Islet of Langerhans (tissue), 1 donor: ENCODE measurements around the gene PLLP.

DNA sequence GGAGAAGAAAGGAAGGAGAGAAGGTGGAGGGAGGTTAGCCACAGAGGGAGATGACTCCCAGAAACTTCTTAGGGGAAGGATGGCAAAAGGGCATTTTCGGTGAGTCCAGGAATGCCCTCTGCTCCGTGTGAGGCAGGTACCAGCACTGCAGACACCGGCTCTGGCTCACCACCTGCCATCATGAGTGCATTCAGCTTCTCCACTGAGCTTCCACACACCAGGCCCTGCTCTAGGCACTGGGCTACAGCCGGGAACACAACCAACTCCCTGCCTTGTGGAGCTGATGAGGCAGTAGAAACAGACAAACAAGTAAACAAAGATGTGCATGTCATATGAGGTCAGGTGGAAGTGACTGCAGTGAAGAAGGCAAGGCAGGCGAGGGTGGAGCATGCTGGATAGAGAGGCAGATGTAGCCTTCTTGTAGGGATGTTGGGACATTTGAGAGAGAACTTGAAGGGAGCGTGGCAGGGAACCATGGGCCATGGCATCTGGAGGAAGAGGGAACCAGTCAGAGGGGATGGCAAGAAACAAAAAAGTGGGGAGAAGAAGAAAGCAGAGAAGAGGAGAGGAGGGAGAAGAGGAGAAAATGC, 4.9 kb downstream of the NLRC5 start:
- RRBS = 77% methylated on average over 2 of the region's 6 CpGs

DNA sequence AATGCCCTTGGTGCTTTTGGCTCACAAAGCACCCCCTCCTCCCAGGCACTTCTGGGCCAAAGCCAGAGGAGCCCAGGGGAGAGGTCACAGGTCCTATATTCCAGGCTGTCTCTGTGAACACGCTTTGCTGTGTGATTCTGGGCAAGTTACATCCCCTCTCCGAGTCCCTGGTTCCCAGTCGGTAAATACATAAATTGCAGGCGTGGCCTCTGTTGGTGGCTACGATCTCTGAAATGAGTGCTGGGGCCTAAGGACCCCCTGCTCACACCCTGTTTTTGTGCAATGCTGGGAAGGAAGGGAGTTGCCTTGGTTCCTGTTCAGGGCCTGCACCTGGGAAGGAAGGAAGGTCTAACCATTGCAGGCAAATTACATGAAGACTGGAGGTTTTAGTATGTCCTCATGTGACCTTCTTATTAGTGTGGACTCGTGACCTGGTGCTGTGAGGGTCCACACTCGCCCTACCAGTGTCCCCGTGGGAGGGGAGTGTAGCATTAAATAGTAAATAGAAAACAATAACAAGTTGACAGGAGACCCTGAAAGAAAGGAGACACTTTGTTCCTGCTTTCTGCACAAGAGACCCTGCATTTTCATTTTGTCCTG, 49.7 kb upstream of the CPNE2 start:
- RRBS = no CpG with 5 or more reads among the region's 8 CpGs

- RRBS = no CpG with 5 or more reads among the region's 14 CpGs
Measured at GRCh38 chr16:57045635-57046284, 46.6 kb upstream of the CPNE2 start.

DNA sequence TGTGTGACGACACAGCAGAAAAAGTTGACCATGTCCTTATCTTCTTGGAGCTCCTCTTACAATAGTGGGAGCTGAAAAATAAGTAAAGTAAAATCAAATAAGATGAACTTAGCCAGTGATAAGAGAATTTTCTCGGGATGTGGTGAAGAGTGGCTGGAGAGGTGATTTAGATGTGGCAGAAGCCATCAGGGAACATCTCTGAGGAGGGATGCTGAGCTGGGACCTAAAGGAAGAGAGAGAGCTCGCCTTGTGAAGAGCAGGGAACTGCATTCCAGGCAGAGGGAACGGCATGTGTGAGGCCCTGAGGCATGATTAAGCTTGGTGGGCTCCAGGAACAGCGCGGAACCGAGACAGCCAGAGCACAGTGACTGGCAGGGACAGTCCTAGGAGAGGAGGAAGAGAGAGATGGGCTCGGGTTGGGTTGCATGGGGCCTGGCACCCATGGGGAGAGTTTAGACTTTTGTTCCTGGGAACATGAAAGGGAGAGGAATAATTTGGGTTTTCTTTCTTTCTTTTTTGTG, 39.3 kb upstream of the CPNE2 start:
- RRBS = no CpG with 5 or more reads among the region's 8 CpGs

GRCh38 chr16:57062161-57062810, 30.1 kb upstream of the CPNE2 start:
- RRBS = no CpG with 5 or more reads among the region's 12 CpGs

DNA sequence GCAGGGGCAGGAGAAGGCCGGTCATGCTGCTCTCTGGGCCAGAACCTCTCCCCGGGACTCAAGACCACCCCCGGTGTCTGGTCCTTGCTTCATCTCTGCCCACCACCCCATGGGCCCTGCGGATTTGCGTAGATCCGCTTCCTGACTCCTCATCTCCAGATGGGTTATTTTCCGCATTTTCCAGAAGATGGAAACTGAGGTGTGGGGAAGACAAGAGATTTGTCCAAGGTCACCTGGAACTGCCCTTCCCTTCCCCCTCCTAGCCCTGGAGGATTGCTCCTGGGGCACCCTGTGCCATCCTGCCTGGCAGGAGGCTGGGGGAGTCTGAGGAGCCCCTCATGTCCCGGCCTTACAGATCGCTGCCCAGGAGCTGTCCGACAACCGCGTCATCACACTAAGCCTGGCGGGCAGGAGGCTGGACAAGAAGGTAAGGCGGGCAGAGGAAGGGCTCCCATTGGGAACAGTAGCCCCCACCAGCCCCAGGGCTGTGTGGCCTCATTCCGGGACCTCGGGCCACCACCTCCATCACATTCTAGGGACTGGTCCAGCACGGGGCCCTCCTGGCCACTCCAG, 24.8 kb downstream of the CPNE2 start:
- RRBS = no CpG with 5 or more reads among the region's 17 CpGs

GRCh38 chr16:57125457-57126074, 33.2 kb downstream of the CPNE2 start:
- RRBS = no CpG with 5 or more reads among the region's 9 CpGs

GRCh38 chr16:57141794-57142488, 43.9 kb downstream of the PSME3IP1 start:
- RRBS = no CpG with 5 or more reads among the region's 13 CpGs

DNA sequence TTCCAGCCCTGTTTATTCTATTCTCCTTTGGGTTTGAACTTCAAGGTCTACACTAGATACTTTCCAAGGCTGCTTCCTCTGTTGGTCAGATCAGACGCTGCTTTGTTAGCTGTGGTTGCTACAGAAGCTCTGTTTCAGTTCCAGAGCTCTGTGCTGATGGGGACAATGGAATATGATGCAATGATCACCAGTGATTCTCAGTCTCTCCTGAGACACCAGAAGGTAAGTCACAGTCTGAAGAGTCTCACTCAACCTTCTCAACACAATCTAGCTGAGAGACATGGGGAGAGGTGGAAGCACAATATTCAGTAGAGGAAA, 33.7 kb downstream of the PSME3IP1 start:
- RRBS = no CpG with 5 or more reads among the region's 1 CpG

- RRBS = no CpG with 5 or more reads among the region's 2 CpGs
Measured at GRCh38 chr16:57181438-57181840, 4.4 kb downstream of the PSME3IP1 start.

GRCh38 chr16:57187093-57187865, 1.1 kb downstream of the RSPRY1 start:
- RRBS = no CpG with 5 or more reads among the region's 19 CpGs

- RRBS = 4% methylated on average over 39 of the region's 127 CpGs
Measured at GRCh38 chr16:57284120-57285374, at the start of gene PLLP. Gene PLLP, minus strand, starts transcription at chr16:57284672.

GRCh38 chr16:57304011-57304656, 19.7 kb upstream of the PLLP start:
- RRBS = no CpG with 5 or more reads among the region's 5 CpGs

GRCh38 chr16:57316342-57317414, 32.2 kb upstream of the PLLP start:
- RRBS = no CpG with 5 or more reads among the region's 9 CpGs

DNA sequence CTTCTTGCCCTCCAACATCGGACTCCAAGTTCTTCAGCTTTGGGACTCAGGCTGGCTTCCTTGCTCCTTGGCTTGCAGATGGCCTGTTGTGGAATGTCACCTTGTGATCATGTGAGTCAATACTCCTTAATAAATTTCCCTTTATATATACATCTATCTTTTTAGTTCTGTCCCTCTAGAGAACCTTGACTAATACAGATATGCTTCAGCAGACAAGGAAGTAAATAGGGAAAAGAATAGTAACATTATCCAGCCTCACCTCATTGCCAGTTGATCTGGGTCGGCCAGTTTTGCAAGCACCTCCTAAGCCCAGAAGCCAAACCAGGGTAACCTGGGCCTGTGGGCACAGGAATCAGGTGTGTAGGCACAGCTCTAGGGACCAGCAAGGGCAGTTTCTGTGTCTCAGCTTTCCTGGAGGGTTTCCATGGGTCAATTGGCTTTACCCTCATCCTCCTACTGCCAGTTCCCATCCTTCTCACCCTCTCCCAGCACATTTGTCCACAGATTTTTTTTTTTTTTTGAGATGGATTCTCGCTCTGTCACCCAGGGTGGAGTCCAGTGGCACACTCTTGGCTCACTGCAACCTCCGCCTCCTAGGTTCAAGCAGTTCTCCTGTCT, 11.8 kb upstream of the CCL17 start:
- RRBS = no CpG with 5 or more reads among the region's 4 CpGs

- RRBS = 96% methylated on average over 5 of the region's 38 CpGs
Measured at GRCh38 chr16:57517986-57518920, 18.1 kb downstream of the CCDC102A start.

GRCh38 chr16:57627368-57627940, 976 bp upstream of the ADGRG1 start:
- RRBS = no CpG with 5 or more reads among the region's 11 CpGs

DNA sequence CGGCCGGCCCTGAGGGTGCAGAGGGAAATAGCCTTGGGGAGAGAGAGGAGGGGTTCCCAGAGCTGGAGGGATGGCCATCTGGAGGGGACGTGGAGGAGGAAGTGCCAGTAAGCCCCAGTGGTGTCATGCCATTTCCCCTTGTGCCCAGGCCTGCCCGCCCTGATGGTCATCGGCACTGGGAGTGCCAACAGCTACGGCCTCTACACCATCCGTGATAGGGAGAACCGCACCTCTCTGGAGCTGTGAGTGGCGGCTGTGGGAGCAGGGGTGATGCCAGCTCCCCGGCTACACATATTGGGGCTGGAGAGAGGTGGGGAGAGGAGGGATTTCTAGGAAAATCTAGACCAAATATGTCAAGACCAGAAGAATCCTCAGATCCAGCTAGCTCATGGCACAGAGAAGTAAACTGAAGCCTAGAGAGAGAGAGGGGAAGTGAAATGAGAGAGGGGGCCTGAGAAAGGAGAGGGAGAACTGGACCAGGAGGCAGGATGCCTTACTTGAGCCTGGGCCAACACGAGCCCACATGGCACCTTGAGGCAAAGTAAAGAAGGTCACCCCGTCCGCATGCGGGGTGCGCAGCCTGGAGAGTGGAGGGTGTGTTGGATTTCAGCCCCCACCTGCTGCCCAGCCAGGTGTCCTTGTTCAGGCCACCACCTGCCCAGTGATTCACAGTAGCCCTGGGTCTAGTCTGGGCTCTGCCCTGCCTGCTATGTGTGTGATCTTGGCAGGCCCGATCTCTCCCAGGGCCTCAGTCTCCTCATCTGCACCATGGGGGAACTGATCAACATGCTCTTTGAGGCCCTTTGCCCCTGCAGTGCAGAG, 10.2 kb upstream of the DRC7 start:
- RRBS = no CpG with 5 or more reads among the region's 16 CpGs

DNA sequence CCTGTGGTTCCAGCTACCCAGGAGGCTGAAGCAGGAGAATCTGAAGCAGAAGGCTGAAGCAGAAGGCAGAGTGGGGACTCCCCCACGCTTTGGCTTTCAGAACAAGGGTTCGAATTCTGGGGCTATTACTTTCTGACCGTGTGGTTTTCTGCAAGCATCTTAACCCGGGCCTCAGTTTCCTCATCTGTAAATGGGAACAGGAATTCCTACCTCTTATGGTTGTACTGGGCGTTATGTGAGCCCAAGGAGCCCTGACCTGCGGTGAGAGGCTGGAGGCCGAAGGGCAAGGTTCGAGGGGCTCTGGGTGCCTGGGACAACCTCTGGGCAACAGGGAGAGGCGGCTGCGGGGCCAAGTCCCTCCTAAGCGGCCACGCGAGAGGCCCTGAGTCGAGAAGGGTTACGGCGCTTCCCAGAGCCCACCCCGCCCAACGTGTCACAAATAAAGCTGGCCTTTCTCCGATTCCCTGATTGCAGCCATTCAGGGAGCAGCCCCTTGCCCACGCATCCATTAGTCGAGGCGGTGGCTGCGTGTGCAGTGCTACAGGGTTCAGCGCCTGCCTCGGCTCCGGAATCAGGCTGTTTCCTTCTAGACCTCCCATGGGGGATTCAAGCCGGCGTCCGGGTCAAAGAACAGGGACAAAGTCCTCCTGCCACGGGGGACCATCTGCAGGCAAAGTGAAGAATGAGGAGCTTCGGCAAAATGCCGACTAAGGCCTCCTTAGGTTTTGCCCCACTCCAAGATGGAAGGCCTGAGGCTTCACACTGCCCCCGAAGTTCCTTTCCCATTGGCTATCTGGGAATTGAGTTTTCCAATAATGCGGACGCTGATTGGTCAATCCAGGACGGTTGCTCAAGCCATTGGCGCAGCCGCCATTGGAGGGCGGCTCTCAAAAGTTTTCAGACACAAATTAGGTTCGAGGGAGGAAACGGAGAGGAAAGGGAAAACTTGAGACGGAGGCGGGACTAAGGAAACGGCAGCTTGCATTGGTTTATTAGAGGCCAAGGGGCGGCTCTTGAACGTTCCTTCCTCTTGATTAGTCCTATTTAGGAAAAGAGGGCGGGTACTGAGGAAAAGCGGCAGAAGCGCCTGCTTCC, 655 bp upstream of the KATNB1 start:
- RRBS = 14% methylated on average over 1 of the region's 49 CpGs

DNA sequence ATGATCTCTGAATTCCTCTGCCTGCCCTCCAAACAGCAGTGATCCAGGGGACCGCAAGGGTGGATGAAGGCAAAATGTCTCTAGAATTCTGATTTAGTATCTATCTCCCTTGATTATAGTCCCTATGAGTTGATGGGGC, 1.4 kb upstream of the KIFC3 start:
- RRBS = no CpG with 5 or more reads among the region's 1 CpG